Natural killer cell (primary cell): ENCODE results near the genes VEZF1, DYNLL2 and GDPD1.

GRCh38 chr17:57665100-57665536 is 80.0 kb downstream of the CCDC182 start:
- PRO-cap: no peak

GRCh38 chr17:57682560-57683559 is 62.2 kb downstream of the CCDC182 start:
- PRO-cap: no peak

- PRO-cap: no peak
Observed at GRCh38 chr17:57878947-57879489, 29.2 kb upstream of the MRPS23 start.

DNA sequence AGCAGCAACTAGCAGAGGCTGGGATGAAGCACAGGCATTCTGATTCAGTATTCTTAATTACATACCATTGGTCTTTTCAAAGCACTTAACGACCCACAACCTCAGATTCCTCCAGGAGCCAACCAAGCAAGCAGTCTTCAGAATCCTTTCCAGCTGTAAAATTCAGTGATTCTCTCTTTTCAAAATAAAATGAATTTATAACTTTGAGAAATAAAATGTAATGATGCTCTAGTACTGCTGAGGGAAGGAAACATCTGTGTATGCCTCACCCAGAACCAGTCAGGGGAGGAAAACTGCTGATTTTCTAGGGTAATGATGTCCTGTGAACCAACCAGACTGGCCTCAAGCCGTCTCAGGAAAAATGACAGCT is 9.1 kb downstream of the CUEDC1 start:
- PRO-cap: no peak

DNA sequence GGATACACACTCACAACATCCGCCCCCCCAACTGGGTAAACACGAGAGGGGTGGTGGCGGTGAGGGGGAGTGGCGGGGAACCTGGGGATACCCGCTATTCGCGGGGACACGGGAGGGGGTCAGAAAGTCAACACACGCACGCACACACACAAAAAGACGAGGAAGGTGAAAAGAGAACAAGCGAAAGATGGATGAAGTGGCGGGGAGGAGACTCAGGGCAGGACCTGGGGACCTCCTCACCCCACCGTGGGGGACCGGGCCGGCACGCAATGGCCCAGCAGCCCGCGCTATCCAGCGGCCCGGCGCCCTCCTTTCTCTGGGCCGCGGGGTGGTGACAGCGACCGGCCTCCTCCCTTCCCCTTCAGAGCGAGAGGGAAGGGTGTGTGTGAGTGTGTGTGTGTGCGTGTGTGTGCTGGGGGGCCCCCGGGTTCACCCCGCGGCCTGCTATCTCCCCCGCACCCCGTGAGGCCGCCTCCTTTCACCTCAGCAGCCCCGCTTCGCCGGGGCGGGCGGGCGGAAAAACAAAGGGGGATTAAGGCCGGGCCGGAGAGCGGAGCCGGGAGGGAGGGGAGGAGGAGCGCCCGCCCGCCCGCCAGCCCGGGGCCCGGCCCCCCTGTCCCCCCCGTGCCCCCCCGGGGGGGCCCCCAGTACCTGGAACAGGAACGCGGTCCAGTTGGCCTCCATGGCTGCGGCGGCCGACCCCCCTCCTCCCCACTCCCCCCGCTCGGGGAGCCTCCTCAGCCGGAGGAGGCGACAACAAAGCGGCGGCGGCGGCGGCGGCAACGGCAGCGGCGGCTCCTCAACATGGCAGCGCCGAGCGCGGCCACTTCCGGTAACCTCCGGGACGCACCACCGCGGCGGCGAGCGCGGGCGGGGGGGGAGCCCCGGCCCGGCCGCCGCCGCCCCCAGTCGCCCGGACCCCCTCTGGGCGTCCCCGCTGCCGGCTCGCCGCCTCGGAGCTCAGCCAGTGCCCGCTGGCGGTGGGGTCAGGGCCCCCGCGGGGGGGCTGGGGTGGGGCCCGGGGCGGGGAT is at the start of gene VEZF1:
TSS of gene VEZF1 (minus strand) at position 827 of the 1,031 bp plus-strand sequence.
- PRO-cap: bidirectional peak, plus-strand start at position 151 of the sequence, minus-strand start at position 155 of the sequence; unidirectional peak, minus-strand start at position 505 of the sequence; bidirectional peak, plus-strand start outside the sequence, minus-strand start at position 772 of the sequence

GRCh38 chr17:58083054-58083763 is at the start of gene DYNLL2:
DYNLL2 (plus strand) TSS chr17:58083419.
- PRO-cap: bidirectional peak, plus-strand start at chr17:58083419, minus-strand start at chr17:58083205

- PRO-cap: bidirectional peak, plus-strand start at chr17:58084112, minus-strand start at chr17:58083981
Observed at GRCh38 chr17:58083764-58084345, 636 bp downstream of the DYNLL2 start.

- PRO-cap: no peak
Observed at GRCh38 chr17:58284354-58285148, 3.8 kb upstream of the MPO start.

GRCh38 chr17:58313970-58314665 is 14.5 kb downstream of the TSPOAP1 start:
- PRO-cap: no peak

DNA sequence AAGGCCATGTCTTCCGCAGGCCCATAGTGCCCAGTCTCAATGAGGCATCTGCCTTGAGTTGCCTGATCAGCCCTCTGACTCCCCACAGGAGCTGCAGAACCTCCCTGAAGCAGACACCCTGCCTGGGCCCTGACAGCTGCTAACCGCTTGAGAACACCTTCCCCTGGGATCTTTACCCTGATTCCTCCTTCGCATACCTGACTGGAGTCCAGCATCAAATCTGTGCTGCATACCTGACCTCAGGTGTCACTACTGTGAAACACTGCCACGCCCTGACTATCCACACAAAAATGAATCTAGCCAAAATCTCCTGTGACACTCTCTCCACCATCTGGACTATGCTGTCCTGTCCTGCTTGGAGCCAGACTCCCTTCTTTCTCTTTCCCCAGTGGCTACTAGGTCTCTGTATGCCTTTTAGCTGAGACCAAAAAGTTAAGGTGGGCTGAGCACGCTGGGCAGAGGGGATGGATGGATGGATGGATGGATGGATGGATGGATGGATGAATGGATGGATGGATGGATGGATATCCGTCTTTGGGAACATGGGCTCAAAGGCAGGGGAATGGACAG is 13.1 kb downstream of the TSPOAP1 start:
- PRO-cap: no peak

DNA sequence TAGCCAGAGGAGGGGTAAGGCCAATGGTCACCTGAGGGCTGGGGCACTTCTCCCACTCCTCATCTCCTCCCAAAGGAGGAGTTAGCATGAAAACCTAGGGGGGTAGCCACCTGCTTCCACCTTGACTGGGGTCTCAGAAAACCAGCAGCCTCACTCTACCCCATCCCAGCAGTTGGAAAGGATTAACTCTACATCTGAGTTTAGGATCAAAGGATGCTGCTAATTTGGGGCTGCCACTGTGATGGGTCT is 3.0 kb downstream of the TSPOAP1 start:
- PRO-cap: no peak

DNA sequence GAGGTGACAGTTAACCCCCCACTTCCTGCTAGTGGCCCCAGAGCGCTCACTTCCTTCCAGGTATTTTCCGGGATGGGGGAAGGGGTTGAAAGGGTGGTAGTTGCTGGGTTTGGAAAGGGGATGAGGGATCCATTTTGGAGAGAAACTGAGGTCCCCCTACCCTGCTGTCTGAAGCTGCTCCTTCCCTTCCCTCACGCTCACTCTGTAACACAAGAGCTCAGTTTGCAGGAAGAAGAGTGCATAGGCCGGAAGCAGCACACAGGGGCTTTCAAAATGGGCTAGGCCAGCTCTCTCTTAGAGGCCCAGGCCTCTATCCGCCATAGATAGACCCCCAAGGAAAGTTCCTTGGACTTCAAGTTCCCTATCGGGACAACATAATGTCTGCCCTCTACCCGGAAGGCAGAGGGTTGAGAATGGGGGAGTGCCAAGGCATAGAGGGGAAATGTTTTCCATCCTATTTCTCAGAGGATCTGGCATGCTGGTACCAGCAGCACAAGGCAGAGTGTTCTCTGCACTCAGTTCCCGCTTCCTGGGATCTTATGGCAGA is 10.9 kb upstream of the TSPOAP1 start:
- PRO-cap: bidirectional peak, plus-strand start at position 220 of the sequence, minus-strand start at position 206 of the sequence

GRCh38 chr17:58366020-58366478 is 14.0 kb upstream of the SUPT4H1 start:
- PRO-cap: no peak

DNA sequence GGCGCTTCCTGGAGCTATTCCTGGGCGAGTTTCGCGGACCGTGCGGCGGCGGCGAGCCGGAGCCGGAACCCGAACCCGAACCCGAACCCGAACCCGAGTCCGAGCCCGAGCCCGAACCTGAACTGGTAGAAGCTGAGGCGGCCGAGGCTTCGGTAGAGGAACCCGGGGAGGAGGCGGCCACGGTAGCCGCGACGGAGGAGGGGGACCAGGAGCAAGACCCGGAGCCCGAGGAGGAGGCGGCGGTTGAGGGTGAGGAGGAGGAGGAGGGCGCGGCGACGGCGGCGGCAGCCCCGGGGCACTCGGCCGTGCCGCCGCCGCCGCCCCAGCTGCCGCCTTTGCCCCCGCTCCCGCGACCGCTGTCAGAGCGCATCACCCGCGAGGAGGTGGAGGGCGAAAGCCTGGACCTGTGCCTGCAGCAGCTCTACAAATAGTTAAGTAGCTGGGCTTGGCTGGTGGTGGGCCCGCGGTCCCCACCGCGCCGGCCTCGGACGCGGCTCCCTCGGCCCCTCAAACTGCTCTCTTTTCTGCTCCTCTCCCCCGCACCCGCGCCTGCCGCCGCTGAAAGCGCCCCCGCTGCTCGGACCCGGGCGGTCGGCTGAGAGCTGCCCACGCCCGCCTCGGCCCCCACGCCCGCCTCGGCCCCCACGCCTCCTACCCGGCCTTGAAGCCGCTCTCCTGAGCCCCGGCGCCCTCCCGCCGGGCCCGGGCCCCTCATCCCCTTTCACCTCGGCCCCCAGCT is 547 bp downstream of the PPM1E start:
- PRO-cap: no peak

GRCh38 chr17:59154207-59155027 is 569 bp downstream of the SKA2 start:
- PRO-cap: bidirectional peak, plus-strand start at chr17:59154972, minus-strand start at chr17:59154945

DNA sequence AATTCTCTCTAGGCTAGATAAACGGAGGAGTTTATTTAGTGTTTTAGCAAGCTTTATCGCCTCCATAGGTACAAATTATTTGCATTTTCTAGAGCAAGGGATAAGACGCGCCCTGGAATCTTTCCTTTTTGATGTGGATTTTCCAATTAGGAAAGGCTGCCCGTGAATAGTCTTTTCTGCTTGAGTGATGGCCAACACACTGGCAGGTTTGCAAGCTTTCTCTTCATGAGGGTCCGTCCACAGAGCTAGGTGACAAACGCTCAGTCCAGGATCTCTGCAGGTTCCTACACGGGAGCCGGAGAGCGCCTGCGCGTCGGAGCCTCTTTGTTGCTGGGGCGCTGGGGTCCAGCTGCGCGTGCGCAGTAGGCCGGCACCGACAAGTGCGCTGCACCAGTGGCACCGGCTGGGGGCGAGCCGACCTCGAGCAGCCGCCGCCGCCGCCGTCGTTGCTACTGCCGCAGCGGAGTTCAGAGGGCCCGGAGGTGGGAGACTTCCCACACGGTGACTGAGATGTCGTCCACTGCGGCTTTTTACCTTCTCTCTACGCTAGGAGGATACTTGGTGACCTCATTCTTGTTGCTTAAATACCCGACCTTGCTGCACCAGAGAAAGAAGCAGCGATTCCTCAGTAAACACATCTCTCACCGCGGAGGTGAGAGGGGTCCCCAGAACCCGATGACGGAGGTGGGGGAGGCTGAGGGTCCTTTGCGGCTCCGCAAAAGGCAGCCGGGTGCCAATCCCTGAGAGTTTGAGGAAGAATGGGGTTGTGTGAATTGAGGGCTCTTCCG is at the start of gene GDPD1:
TSS of gene GDPD1 (plus strand) at position 412 of the 788 bp plus-strand sequence.
- PRO-cap: bidirectional peak, plus-strand start at position 449 of the sequence, minus-strand start at position 288 of the sequence

DNA sequence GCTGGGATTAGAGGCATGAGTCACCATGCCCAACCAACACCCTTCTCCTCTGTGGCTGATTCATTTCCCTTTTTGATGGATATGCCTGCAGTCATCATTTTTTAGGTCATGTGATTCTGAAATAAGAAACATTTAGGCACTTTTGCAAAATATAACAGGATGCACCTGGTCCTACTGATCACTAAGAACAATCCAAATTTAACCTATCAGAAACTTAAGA is 43.9 kb upstream of the YPEL2 start:
- PRO-cap: no peak

GRCh38 chr17:59332109-59333354 is 1.1 kb downstream of the YPEL2 start:
- PRO-cap: unidirectional peak, minus-strand start at chr17:59332788

DNA sequence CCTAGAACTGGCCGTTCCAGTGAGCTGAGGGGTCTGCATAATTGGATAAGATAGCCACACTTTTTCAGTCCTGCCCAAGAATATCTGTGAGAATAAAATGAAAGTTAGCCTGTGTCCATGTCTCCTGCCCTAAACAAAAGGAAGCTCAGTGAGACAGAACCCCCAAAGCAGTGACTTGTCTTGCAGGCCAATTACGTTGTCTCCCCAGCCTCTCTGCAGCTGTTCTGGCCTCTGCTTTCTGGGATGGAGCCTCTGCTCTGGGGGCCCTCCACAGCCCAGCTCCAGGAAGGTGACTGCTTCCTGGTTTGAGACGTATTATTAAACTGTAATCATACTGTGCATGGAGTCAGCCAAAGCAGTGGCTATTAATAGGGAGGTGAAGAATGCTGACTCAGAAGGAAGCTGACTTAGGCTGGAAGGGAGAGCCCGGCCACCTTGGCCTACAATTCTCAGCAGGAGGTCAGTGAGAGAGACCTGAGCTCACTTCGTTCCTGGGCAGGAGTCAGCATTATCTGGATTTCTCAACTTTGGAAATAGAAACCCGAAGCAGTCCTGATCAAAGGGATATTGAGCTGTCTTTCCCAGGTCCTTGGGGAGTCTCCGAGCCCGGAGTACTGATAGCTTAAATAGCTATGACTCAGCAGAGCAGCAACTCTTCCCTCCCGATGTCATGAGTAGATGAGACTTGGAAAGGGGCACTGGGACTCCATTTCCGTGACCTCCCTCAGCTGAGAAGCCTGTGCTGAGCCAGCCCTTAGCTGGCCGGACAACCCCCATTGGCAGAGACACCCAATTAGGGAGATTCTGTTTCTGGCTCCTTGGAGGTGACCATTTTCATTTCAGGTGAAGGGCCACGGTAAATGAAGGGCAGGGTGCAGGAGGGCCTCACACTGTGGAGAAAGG is 91.7 kb downstream of the YPEL2 start:
- PRO-cap: no peak

DNA sequence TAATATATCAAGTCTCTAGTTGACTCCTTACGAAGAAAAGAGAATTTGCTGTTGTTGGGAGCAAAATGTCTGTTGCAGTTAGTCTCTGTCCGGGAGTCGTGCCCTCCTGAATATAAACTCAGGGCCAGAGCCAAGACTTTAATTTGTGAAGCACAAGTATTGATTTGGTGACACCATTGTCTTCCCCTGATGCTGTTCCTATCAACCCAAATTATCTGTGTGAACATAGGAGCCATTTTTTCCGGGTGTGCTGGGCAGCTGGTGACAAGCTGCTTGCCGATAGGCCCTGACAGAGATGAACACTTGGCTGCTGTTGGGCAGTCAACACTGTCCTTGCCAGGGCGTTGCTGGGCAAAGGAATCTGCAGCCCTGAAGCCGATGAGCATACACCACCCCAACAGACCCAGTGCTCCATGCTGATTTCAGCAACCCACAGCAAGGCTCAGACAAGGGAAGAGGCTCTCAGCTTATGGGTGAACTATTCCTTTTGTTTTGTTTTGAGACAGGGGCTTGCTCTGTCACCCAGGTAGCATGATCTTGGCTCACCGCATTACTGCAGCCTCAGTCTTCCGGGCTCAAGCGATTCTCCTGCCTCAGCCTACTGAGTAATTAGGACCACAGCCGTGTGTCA is 105.4 kb downstream of the YPEL2 start:
- PRO-cap: no peak